Foreskin fibroblast (primary cell): ENCODE results near the genes MFSD6L and MYH13.

- RRBS, result no CpG with 5 or more reads among the region's 3 CpGs
Measured at GRCh38 chr17:8365428-8365694, 11.1 kb downstream of the KRBA2 start.

DNA sequence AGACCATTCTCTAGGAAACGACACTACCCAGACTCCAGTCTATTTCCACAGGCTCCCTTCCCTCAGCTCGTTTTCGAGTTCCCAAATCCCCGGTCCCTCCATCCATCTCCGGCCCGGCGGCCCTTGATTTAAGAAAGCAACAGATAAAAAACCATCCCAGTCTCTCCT is 232 bp downstream of the RPL26 start:
- RRBS, result no CpG with 5 or more reads among the region's 7 CpGs

DNA sequence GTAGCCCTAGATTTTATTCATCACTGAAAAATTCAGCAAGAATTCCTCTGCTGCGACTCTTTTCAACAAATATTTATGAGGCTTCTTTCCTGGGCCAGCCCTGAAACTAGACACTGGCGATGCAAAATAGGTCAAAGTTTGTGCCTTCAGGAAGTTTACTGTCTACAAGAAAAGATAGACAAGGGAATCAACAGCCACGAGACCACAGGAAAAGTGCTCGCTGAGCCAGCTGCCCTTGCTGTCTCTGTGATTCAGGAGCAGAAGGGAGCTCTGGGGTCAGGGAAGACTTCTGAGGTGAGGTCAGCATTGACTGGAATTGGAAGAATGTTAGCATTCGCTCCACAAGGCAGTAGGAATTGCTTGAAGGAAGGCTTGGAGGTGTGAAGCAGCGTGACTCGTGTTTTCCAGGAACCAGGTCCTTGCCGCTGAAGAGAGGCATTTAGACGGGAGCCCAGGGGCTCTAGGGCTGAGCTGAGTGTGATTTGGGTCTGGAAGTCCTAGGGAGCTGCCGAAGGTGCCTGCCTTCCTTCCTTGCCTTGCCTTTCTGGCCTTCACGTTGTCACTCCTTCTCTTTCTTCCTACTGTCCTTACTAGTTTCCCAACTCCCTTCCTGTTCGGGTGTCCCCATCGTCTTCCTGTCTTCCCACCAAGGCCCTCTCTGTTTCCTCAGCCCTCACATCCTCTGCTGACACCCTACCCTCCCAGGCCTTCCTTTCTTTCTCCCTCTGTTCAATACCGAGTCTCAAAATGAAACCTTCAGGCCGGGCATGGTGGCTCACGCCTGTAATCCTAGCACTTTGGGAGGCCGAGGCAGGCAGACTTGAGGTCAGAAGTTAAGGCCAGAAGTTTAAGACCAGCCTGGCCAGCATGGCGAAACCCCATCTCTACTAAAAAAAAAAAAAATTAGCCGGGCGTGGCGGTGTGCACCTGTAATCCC is 2.1 kb upstream of the RPL26 start:
- RRBS, result no CpG with 5 or more reads among the region's 21 CpGs

GRCh38 chr17:8426083-8426579 is 9.6 kb upstream of the NDEL1 start:
- RRBS, result no CpG with 5 or more reads among the region's 3 CpGs

GRCh38 chr17:8435411-8435753 is 302 bp upstream of the NDEL1 start:
- RRBS, result under 1% methylated on average over 7 of the region's 15 CpGs

- RRBS, result no CpG with 5 or more reads among the region's 10 CpGs
Measured at GRCh38 chr17:8463468-8463875, 27.8 kb downstream of the NDEL1 start.

- RRBS, result 7% methylated on average over 37 of the region's 77 CpGs
Measured at GRCh38 chr17:8798737-8799931, at the start of gene MFSD6L. TSS of gene MFSD6L (minus strand) at chr17:8799365.

DNA sequence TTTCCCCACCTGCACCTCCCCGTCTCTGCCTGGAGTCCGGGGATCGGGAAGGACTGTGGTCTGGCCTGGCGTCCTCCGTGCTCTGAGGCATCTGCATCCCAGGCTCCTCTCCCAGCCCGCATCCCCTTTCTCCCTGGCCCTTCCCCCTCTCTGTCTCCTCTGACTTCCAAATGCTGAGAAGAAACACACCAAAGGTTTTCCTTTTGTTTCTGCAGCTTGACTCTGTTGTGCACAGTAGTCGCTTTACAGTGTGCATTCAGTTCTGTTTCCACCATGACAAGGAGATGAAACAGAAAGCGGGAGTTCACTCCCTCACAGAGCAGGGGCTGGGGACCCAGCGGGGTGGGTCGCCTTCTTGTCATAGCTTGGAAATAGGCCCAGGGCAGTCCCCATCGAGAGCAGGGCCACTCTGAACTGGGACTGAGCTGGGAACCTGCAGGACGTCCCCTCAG is 27.0 kb upstream of the PIK3R6 start:
- RRBS, result 9% methylated on average over 2 of the region's 12 CpGs

GRCh38 chr17:8916485-8916778 is 49.0 kb upstream of the PIK3R6 start:
- RRBS, result no CpG with 5 or more reads among the region's 3 CpGs

DNA sequence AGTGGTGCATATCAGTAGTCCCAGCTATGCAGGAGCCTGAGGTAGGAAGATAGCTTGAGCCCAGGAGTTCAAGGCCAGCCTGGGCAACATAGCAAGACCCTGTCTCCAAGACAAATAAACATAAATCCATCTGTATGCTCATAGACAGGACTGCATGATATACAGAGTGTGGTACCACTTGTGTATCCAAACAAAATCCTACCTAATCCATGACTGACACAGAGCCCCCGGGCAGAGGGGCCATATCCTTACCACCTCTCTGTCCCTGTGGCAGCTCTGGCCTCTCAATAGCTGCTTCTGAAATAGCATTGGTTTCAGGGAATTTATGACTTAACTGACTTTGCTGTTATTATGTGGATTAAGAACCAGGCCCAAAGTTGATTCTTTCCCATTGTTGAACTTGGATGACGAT is 31.3 kb downstream of the NTN1 start:
- RRBS, result no CpG with 5 or more reads among the region's 2 CpGs

GRCh38 chr17:9095363-9095585 is 74.0 kb downstream of the NTN1 start:
- RRBS, result no CpG with 5 or more reads among the region's 2 CpGs

GRCh38 chr17:9170625-9171660 is 149.6 kb downstream of the NTN1 start:
- RRBS, result no CpG with 5 or more reads among the region's 14 CpGs

DNA sequence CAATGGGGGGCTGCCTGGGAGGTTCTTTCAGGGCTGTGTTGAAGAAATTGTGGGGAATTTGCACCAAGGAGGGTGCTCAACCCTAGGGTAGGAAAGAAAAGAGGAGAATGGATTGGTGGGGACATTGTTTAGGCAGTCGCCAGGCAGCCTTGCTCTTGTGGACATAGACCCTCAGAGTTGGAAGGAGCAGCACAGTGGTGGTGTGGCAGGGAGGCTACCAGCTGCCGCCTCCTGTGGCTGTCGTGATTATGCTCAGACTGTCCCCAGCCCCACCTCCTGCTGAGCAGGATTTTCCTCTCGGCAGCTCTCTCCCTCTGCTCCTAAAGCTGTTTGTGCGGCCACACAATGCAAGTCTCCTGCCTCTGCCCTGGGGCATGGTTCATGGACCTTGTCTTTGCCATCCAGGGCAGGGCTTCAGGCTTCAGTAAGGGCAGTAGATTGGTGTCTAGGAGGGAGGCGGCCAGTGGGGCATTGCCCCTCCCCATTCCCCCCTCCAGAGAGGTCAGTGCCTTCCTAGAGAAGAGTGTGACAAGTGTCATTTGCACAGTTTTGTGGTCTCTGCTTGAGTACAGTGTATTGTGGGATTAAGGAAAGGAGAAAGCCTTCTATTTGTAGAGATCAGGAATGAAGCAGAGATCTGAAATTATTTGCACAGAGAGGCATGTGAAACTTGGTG is 175.0 kb downstream of the NTN1 start:
- RRBS, result no CpG with 5 or more reads among the region's 6 CpGs

- RRBS, result no CpG with 5 or more reads among the region's 7 CpGs
Measured at GRCh38 chr17:9371965-9372583, 203.5 kb downstream of the STX8 start.

DNA sequence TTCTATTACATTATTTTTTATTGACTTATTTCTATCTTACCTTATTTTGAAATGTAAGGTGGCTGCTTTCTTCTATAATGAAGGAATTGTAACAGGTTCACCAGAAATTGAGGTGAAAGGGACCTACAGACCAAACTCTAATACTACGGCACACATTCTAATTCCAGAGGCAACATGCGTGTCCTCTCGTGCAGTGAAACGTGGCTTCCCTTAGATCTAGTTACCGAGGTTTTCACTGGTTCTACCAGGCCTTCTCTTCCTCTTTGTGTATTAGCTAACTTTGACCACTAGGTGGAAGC is 19.5 kb upstream of the RCVRN start:
- RRBS, result no CpG with 5 or more reads among the region's 5 CpGs

GRCh38 chr17:9979496-9980137 is 74.5 kb upstream of the RCVRN start:
- RRBS, result no CpG with 5 or more reads among the region's 14 CpGs

DNA sequence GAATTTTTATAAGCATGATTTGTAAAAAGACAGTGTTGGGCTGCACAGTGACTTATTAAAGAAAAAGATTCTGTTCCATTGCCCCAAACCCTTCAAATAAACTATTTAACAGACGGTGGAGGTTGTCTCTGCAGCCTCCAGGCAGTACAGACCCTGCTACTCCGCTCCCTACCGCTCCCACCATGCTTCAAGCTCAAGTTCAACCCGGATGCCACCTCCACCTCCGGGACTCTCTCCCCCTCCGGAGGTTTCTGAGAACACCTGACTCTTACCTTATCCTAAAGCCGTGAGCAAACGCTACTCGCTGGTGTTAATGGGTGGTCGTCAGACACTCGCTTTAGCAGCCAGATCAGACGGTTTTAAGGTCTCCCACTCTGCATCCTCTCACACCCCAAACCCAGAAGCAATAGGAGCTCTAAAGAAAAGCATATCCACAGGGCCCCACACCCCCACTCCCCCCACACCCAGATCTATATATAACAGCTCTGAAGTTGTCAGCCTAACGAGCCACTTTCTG is 120.9 kb upstream of the RCVRN start:
- RRBS, result no CpG with 5 or more reads among the region's 13 CpGs

DNA sequence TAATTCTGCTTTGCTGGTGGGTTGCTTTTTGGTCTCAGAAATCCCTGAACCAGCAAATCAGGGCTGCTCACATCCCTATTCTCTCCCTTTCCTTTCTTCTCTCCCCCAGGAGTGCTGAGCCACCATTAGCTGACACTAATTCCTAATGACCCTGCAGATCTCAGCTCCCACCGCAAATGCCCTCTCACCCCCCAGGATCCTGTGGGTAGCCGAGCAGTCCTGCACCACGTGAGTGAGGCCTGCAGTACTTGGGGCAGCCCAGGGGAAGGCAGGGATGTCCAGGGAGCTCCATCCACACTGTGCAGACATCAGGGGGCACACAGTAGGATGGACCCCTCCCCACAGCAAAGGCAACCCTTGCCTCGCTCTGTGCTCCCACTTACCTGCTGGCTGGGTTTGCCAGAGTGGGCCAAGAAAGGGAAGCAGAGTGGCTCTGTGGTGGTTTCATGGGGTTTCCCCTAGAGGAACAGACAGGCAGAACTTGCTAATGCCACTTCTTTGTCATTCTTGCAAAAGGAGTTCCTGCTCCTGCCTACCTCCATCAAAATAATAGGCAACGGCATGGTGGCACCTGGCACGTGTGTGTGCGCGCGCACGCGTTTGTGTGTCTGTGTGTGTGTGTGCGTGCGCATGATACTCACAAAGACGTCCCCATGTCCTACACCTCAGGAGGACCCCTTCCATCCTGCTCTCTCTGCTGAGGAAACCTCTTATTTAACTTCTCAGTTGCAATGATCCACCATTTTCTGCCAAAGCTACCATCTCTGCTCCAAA is 135.5 kb downstream of the GAS7 start:
- RRBS, result no CpG with 5 or more reads among the region's 14 CpGs

DNA sequence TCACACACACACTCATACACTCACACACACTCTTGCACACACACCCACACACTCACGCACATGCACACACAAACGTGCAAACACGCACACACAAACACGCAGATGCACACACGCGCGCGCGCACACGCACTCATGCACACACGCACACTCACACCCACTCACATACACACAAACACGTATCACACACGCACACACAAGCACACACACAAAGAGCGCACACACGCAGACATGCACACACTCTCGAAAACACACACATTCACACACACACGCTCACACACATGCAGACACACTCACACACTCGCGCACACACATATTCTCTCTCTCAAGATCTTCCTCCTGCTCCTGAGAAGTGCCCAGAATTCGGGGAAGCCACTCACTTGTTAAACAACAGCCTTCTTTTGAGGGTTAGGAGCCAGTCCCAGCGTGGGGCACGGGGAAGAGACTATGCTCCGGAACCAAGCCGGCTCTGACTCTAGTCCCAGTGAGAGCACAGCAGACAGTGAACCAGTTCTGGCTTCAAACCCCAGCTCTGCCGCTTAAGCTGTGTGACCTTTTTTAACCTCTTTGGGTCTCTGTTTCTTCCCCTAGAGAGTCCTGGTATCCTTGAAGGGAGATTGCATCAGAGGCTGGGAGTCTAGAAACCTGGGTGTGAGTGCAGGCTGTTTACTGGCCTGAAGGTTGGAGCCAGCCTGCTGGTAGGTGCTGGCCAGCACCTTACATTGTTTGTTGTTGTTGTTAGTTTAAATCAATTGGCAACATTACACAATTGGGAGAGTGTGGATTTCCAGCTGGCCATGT is 71.9 kb downstream of the GAS7 start:
- RRBS, result no CpG with 5 or more reads among the region's 25 CpGs

GRCh38 chr17:10372815-10373398 is at the start of gene MYH13:
TSS of gene MYH13 (minus strand) at chr17:10373006.
- RRBS, result no CpG with 5 or more reads among the region's 6 CpGs